NB4 (cell line): ENCODE measurements around the gene U2AF1.

- RRBS = 2% methylated on average over 25 of the region's 48 CpGs
Measured at GRCh38 chr21:42975264-42975976, 1.1 kb downstream of the PKNOX1 start.

DNA sequence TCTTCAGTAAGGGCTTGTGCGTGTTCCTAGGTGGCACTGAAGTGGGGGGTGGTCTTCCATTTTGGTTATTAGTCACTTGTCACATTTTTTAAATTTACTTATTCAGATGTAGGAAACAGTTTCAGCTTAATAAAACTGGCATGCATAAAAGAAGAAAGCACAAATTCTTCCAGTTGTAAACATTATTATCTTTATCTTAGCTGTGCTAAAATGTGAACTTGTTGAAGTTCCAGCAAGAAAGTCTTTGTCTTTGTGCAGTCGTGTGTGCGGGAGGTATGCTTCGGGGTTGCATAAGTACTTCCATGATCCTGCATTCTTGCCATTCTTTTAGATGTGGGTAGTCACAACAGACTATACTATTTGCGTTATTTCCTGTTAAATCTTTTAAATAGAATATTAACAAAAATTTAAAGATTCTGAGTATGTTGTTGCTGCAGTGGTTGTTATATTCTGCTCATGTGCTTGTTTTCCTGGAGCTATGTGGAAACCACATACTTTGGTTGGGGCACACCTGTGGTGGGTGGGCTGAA, 50.0 kb downstream of the CBS start:
- RRBS = no CpG with 5 or more reads among the region's 5 CpGs

DNA sequence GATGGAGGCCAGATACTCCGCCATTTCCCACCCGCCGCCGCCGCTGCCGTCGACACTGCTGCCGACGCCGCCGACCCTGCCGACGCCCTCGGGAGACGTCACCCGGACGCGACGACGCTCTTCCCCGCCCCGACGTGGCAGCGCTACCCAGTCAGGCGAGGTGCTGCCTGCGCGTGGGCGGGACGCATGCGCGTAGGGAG, at the start of gene U2AF1:
U2AF1 (minus strand) TSS at position 100 of the 200 bp plus-strand sequence.
- RRBS = no CpG with 5 or more reads among the region's 31 CpGs

DNA sequence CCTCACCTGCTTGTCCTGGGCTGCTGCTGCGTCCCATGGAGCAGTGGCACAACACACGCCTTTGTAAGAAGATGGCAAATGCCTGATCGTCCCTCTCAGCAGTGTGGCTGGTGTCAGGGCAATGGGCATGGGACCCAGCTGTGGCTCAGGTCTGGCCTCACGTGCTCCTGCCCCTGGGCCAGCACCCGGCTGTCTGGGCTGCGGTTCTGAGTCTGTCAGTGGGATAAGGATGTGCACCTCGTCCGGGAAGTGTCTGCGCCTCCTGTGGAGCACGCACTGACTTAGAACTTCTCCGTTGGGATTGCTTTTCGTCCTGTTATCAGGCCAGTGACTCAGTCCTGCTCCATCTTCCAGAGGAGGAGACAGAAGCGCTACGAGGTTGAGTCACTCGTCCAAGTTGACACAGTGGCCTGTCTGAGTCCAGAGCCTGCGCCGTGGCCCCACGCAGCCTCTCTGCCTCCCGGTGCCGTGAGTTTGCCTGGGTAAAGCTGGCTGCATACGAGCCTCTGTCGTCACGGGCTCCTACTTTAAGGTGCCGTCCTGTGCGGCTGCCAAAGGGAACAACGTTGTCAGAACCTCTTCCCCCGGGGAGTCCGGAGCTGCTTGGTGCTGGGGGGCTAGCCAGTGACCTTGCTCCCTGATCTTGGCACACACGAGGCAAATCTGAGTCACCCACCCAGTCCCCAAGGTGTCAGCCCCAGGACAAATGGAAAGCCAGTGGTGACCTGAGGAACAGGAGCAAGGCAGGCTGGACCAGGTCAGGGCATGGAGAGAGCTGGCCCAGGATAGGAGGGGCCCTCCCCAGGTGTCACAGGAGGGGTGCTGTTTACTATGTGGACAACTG, 41.2 kb downstream of the CRYAA start:
- RRBS = 88% methylated on average over 4 of the region's 29 CpGs

- RRBS = 93% methylated on average over 5 of the region's 23 CpGs
Measured at GRCh38 chr21:43303180-43303939, 123.6 kb downstream of the SIK1 start.

DNA sequence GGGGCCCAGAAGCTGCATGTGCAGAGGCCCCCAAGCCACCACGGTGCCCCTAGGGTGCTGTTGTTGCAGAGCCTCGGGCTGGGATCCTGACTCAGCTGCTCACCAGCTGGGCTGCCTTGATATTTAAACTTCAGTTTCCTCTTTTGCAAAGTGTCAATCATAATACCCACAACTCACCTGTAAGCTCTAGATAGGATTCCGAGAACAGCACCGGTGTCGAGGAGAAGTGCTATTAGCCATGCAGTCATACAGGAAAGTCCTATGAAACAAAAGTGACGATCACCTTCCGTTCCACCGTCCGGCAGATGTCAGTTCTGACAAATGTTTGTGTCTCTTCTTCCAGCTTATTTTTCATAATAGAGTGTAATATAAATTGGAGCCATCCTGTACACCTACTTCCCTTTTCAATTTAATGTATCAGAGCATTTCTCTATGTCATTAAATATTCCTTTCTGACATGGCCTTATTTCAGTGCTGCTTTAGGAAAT, 100.9 kb downstream of the SIK1 start:
- RRBS = 78% methylated on average over 6 of the region's 9 CpGs

DNA sequence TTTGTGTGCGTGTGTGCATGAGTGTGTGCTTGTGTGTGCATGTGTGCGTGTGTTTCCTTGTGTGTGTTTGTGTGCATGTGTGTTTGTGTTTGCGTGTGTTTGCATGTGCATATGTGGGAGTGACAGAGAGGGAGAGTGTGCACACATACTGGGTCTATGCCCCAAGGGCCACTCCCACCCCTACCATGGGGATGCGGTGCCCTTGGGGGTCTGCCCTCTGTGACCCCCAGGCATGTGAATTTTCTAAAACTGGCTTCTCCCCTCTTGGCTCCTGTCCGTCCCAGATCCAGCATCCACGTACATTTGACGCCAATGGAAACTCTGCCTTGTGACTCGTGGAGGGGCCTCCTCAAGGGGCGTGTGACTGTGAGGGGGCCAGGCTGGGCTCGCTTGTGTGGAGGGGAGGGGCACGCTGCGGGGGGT, 94.3 kb downstream of the SIK1 start:
- RRBS = no CpG with 5 or more reads among the region's 12 CpGs

- RRBS = no CpG with 5 or more reads among the region's 26 CpGs
Measured at GRCh38 chr21:43339598-43340356, 87.2 kb downstream of the SIK1 start.

DNA sequence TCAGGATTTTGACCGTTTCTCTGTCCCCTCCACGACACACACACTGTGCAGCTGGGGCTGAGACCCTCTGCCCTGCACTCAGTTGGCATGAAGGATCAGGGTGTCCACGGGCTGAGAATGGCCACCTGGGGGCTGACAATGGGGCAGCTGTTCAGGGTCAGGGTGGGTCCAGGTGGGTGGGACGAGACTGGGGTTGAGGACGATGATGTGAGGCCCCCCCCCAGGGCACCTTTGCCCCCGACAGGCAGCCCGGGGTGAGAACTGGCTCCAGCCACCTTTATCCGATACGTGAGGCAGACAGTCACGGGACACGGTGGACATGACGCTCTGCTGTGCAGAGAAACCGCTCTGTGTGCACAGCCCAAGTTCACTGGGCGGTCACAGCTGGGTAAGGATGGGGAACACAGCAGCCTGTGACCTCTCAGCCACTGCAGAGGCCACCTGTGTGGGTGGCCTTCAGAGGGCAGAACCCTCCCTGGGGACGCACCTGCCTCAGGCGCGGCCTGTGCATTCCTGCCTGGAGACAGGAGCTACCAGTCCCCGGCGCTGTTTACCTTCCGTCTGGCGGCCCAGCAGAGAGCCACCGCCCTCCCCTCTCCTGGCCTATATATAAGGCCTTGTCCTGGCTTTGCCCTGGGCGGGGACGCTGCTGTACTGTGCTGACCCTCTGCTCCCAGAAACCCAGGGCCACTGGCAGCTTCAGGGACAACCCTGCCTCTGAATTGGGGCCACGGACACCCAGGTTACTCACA, 84.0 kb downstream of the SIK1 start:
- RRBS = no CpG with 5 or more reads among the region's 25 CpGs

- RRBS = 27% methylated on average over 15 of the region's 43 CpGs
Measured at GRCh38 chr21:43362131-43362826, 64.7 kb downstream of the SIK1 start.

DNA sequence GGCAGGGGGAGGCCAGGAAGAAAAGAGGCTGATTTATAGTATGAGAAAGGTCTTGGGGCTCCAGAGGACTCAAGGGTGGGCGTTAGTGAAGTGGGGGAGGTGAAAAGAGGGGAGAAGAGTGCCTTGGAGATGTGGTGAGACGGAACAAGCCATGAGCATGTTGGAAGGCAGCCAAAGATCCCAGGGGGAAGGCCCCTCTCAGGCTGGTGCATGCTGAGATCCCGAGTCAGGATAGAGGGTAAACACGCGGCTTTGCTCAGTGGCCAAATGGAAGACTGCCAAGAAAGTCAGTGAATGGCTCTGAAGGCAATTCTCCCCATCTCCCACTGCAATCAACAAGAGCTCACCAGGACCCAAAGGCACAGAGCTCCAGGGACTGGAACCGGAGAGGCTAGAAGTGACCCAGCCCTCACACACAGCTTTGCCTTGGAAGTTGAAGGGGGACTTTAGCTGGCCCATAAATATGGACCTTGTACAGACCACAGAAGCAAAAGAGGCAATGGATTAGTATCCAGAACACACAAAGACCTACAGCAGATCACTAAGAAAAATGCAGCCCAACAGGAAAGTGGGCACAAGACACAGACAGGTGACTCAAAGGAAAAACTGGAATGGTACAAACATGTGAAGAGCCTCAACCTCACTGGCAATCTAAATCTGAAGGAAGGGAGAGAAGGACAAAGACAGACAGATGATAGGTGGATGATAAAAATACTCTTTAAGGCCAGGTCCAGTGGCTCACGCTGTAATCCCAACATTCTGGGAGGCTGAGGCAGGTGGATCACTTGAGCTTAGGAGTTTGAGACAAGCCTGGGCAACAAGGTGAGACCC, 44.8 kb downstream of the H2BC12L start:
- RRBS = no CpG with 5 or more reads among the region's 7 CpGs

- RRBS = no CpG with 5 or more reads among the region's 13 CpGs
Measured at GRCh38 chr21:43674964-43675397, 15.6 kb downstream of the RRP1B start.

- RRBS = no CpG with 5 or more reads among the region's 30 CpGs
Measured at GRCh38 chr21:43702754-43703396, 16.1 kb upstream of the PDXK start.

- RRBS = no CpG with 5 or more reads among the region's 33 CpGs
Measured at GRCh38 chr21:43718803-43719070, 192 bp upstream of the PDXK start.

- RRBS = no CpG with 5 or more reads among the region's 9 CpGs
Measured at GRCh38 chr21:43720304-43720543, 1.3 kb downstream of the PDXK start.

- RRBS = under 1% methylated on average over 7 of the region's 49 CpGs
Measured at GRCh38 chr21:43728129-43729113, 9.5 kb downstream of the PDXK start.

DNA sequence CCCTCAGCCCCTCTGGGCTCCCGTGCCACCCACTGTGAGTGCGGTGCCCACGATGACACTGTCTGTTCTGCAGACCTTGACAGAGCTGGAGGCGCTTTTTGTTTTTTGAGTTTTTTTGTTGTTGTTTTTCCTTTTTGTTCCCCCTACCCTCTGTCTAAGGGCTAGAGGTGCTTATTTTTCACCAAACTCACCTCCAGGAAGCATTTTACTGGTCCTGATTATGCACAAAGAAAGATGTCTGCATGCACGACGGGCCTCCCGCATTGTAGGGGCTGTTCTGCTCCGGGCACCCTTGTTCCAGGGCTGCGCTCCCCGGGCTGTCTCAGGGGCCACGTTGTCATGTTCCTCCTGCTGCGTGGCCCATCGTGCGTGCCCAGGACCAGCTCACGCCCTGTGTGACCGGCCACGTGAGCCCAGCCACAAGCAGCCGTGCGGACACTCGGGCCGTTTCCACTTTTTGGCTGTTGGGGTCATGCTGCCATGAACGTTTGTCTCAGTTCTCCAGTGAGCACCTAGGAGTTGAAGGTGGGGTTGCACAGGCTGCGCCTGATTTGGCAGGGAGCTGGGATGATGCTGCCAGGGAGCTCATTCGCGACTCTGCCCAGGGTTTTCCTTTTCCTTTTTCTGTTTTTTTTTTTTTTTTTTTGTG, 17.2 kb downstream of the PDXK start:
- RRBS = 100% methylated on average over 3 of the region's 25 CpGs

DNA sequence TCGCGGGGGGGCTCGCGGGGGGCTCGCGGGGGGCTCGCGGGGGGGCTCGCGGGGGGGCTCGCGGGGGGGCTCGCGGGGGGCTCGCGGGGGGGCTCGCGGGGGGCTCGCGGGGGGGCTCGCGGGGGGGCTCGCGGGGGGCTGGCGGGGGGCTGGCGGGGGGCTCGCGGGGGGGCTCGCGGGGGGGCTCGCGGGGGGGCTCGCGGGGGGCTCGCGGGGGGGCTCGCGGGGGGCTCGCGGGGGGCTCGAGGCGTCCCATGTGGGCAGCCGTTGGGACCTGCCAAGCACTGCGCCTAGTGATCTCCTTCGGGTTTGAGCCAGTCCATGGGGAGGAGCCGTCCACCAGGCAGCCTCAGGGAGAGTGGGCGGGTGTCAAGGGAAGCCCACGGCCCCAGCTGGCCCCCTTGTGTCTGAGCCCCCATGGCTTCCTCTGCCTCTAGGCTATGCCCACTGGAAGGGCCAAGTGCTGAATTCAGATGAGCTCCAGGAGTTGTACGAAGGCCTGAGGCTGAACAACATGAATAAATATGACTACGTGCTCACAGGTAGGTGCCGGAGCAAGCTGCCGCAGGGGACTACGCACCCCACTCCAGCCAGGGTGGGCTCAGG, 22.4 kb downstream of the PDXK start:
- RRBS = no CpG with 5 or more reads among the region's 53 CpGs

- RRBS = no CpG with 5 or more reads among the region's 23 CpGs
Measured at GRCh38 chr21:43756650-43757494, 19.2 kb downstream of the CSTB start.

GRCh38 chr21:43757495-43758080, 18.5 kb downstream of the CSTB start:
- RRBS = no CpG with 5 or more reads among the region's 20 CpGs